Thyroid gland (tissue), 7 donors: Measurements from ENCODE around the genes ATP2A2, GPN3 and PHETA1.

DNA sequence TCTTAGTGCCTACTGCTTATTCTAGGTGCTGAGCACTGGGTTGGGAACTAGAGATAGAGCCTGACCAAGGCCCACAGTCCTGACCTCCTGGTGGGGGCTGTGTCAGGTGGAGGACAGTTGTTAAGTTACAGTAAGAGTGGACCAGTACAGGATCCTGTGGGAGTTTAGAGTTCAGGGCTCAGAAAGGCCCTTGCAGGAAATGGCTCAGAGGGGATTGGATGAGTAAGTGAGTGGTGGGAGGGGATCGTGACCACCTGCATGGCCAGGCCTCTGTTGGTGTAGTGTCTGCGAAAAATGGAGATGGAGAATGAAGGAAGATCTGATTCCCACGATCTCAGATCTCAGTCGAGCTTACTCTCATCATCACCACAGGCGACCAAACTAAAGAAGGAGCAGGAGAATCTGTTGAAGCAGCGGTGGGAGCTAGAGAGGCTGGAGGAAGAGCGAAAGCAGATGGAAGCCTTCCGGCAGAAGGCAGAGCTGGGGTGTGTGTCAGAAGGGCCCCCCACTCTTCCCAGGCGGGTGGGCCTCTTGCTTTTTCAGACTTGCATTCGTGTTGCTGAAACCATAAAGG, 8.2 kb downstream of the TCHP start:
- PRO-cap, 2 experiments = no peak in any of the 2 experiments
- RAMPAGE, long total RNA, 5 experiments = no peak in any of the 5 experiments

DNA sequence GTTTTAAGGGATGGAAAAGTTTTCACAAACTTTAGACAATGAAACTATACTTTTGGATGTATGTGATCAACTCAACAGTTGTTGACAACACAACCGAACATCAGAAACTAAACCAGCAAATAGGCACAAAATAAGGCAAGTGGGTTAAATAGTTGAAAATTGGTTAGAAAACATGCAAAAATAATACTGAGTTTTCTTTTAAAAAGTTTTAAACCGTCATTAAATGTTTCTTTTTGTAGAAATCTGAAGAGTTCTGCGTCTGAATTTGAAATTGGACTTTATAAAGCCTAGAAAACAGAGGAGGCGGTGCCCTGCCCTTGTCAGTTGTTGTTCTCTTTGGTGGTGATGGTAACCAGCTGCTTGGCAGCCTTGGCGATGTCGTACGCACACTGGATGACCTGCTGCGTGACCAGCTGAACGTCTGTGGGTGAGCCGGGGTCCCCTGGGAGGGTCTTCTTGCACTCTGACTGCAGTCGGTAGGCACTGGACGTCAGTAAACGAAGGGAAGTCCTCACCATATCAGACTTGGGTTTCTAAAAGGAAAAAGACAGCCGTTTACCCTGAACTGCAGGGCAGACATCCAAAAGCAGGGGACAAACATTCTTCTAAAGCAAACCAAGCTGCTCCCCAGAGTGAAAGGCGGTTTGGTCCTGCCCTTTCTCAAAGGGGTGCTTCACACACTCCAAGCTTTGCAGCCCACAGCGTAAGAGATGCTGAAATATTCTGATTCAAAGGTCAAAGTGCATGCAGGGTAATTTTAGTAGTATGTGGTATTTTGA, 32.8 kb downstream of the TCHP start:
- PRO-cap, 2 experiments = no peak in any of the 2 experiments
- RAMPAGE, long total RNA, 5 experiments = no peak in any of the 5 experiments

DNA sequence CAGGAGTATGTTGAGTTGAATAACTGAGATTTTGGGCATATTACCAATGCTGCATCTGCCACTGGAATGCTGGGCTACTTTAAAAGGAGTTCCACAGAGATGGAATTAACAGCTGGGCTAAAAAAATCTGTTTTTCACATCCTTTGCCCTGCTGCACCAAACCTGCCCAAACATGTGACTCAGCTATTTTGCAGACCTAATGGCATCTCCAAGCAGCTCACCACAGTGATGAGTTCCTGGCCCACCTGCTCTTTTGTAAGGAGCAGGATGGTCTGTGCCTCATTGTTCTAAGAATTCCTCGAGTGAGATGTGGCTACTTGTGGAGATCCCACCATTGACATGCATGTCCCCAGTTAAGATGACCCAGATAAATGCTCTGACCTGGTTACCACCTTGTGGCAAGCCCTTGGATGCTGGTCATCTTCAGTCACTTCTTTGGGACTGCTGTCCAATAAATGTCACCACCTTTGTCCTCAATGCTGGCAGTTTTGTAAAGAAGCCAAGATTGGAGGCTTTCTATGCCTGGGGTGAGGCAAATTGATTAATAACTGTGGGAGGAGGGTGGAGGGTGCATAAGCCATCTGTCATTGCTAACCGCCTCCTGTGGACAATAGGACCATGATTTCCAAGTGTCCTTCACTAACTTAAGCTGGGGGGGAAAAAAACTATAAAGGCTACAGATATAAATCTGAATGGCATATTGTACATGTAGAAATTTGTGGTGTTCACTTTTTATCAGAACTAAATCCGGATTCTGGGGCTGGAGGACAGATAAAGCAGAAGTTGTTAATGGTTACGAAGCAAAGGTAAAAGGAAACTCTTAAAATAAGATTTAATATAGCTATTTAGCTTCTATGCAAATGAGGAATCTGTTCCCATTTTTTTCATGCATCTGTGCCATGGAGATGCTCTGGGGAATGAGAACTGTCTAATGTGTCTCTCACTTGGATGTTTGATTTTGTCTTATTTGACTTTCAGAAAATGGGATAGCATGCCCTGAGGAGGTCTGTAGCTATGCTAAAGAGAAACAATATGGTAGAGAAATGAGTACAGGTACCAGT, 24.4 kb downstream of the ANKRD13A start:
- PRO-cap, 2 experiments = no peak in any of the 2 experiments
- RAMPAGE, long total RNA, 5 experiments = no peak in any of the 5 experiments

DNA sequence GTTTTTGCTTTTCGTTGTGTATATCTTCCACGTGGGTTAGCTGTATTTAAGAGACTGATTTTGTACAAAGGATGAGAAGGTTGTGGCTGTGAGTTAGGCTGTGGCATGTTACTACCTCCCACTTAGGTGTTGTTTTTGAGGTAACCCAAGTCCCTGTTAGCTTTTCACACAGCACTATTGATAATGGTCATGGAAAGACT, 12.5 kb downstream of the C12orf76 start:
- PRO-cap, 2 experiments = no peak in any of the 2 experiments
- RAMPAGE, long total RNA, 5 experiments = no peak in any of the 5 experiments

- PRO-cap, 2 experiments = no peak in any of the 2 experiments
- RAMPAGE, long total RNA, 5 experiments = no peak in any of the 5 experiments
These were observed 10.5 kb upstream of the ATP2A2 start for GRCh38 chr12:110270259-110271154.

DNA sequence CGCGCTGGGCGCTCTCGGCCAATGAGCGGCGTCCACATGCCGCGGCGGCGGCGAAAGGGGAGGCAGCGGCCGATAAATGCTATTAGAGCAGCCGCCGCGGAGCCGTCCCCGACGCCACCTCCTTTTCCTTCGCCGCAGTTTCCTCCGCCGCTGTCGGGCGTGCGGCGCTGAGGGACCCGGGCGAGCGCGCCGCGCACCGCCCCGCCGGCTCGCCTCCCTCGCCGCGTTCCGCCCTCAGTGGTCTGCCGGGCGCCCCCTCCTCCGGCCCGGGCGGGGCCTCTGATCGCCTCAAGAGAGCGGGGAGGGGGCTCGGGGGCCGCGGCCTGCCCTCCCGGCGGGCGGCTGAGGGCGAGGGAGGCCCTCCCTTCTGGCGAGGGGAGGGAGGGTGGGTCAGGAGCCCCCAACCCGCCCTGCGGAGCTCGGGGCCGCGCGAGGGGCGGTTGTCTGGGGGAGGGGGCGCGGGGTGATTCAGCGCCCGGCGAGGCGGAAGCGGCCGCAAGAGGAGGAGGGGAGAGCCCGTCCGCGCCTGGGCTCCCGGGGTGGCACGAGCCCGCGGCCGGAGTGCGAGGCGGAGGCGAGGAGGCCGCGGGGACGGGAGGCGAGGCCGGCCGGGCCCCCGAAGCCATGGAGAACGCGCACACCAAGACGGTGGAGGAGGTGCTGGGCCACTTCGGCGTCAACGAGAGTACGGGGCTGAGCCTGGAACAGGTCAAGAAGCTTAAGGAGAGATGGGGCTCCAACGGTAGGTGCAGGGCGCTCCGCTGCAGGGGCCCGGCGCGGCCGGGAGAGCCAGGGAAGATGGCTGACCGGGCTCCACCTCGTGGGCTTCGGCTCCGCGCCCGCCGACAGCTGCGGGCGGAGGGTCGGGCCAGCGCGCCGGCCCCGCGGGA, at the start of gene ATP2A2:
ATP2A2 (plus strand) TSS at position 82 of the 890 bp plus-strand sequence.
- PRO-cap, 2 experiments = peak in 2 of 2 experiments; most common plus-strand start position 82 of the sequence (in 2); most common minus-strand start position 229 of the sequence (in 1)
- RAMPAGE, long total RNA, 5 experiments = no peak in any of the 5 experiments

DNA sequence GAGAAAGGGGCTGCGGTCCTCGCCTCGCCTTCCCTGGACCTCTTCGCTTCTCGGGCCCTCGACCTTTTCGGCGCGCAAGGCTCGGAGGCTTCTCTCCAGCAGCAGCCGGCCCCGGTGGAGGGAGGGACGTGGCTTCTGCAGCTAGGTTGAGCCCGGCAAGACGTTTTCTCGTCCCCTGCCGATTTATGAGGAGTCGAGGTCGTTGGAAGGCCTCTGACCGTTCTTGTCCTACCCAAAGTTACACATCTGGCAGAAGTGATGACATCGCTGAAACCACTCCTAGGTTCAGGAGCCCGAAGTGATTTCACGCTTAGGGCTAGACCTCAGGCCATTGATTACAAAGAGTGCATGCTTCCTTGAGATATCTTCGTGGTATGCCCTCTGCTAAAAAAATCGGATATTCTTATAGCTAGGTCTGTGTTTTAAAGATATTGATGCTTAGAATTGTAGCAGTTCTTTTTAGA, 1.0 kb downstream of the ATP2A2 start:
- PRO-cap, 2 experiments = no peak in any of the 2 experiments
- RAMPAGE, long total RNA, 5 experiments = no peak in any of the 5 experiments

DNA sequence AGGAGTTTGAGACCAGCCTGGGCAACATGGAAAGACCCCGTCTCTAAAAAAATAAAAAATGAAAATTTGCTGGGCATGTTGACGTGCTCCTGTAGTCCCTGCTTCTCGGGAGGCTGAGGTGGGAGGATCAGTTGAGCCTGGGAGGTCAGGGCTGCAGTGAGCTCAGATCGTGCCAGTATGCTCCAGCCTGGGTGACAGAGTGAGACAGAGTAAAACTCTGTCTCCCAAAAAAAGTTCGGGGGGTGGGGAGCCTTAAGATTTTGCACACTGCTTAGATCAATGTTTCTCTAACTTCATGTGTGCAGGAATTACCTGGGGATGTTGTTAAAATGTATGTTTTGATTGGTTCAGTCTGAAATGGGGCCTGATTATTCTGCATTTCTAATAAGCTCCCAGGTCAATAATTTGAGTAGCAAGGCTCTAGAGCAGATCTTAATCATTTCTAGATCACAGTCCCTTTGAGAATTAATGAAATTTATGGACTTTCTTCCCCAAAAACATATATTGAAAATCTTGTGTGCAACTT, 31.0 kb downstream of the ATP2A2 start:
- PRO-cap, 2 experiments = no peak in any of the 2 experiments
- RAMPAGE, long total RNA, 5 experiments = no peak in any of the 5 experiments

DNA sequence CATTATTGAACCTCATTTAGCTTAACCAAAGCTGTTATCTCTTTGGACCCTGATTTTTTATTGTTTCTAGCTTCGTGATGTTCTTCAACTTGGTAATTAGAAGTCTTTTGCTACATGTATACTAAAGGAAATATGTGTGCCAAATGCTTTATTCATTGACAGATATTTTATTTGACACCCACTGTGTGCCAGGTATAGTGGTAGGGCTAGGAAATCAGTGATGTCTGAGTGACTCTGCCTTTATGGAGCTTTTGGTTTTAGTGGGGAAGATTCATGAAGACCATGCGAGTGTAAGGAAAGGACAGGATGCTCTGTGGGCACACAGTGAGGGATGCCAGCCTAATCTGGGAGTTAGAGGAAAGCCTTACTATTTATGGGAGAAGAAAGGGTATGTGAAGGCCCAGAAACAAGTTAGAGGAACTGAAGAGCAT, 35.4 kb downstream of the ATP2A2 start:
- PRO-cap, 2 experiments = no peak in any of the 2 experiments
- RAMPAGE, long total RNA, 5 experiments = no peak in any of the 5 experiments

DNA sequence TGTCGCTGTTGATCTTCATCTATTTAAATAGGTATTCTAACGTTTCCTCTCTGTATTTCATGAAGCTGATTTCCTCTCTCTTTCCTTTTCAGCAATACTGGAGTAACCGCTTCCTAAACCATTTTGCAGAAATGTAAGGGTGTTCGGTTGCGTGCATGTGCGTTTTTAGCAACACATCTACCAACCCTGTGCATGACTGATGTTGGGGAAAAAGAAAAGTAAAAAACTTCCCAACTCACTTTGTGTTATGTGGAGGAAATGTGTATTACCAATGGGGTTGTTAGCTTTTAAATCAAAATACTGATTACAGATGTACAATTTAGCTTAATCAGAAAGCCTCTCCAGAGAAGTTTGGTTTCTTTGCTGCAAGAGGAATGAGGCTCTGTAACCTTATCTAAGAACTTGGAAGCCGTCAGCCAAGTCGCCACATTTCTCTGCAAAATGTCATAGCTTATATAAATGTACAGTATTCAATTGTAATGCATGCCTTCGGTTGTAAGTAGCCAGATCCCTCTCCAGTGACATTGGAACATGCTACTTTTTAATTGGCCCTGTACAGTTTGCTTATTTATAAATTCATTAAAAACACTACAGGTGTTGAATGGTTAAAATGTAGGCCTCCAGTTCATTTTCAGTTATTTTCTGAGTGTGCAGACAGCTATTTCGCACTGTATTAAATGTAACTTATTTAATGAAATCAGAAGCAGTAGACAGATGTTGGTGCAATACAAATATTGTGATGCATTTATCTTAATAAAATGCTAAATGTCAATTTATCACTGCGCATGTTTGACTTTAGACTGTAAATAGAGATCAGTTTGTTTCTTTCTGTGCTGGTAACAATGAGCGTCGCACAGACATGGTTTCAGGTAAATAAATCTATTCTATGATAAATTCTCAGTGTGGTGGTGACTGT, 53.0 kb downstream of the ANAPC7 start:
- PRO-cap, 2 experiments = no peak in any of the 2 experiments
- RAMPAGE, long total RNA, 5 experiments = no peak in any of the 5 experiments

- PRO-cap, 2 experiments = peak in 2 of 2 experiments; most common plus-strand start chr12:110468434 (in 1); most common minus-strand start chr12:110468257 (in 2)
- RAMPAGE, long total RNA, 5 experiments = start-site peak on the plus strand in 4 of 5 experiments, at chr12:110468400-110468909 at its widest, 14 to 218 reads per replicate; start-site peak on the minus strand in 3 of 5 experiments, at chr12:110468228-110468247 at its widest, 32 to 47 reads per replicate
These were observed at the start of gene GPN3 for GRCh38 chr12:110467850-110469034. Gene GPN3 (minus strand): TSS chr12:110468257.

DNA sequence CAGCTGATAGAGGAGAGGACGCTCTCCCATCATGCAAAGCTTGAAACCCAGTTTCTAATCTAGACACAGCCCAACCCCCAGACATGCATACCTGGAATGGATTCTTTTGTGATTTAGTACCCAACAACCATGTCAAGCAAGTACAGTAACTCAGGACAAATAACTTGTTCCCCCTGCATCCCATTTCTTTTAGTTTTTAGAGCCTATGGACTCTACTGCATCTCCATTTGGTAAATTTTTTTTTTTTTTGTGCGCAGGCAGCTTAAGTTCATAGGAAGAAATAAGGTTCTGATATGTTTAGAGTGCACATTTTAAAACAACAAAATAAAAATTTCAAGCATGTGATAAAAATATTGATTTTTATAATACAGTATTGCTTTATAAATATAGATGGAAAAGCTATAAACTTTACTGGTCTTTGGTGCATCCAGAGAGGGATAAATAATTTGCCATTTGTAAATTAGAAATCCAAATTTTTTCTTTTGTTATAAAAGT, 31.8 kb downstream of the RAD9B start:
- PRO-cap, 2 experiments = no peak in any of the 2 experiments
- RAMPAGE, long total RNA, 5 experiments = no peak in any of the 5 experiments

DNA sequence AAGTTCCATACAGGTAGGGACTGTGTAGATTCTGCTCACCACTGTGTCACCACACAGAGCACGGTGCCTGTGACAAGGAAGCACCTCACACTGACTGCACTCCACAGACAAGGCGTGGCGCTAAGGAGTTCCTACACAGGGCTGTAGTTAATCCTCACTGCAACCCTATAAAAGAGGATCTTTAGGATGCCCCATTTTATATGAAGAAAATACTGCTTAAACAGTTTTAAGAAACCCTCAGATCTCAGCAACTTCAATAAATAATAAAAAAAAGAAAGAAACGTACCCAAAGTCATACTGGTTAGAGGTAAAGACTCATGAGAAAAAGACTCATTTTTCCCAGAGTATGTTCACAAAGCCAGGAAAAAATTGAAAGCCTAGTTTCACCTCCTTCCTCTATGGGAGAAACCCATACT, 36.9 kb downstream of the RAD9B start:
- PRO-cap, 2 experiments = no peak in any of the 2 experiments
- RAMPAGE, long total RNA, 5 experiments = no peak in any of the 5 experiments

- PRO-cap, 2 experiments = no peak in any of the 2 experiments
- RAMPAGE, long total RNA, 5 experiments = no peak in any of the 5 experiments
These were observed 12.3 kb downstream of the PPTC7 start for GRCh38 chr12:110570899-110571226.

DNA sequence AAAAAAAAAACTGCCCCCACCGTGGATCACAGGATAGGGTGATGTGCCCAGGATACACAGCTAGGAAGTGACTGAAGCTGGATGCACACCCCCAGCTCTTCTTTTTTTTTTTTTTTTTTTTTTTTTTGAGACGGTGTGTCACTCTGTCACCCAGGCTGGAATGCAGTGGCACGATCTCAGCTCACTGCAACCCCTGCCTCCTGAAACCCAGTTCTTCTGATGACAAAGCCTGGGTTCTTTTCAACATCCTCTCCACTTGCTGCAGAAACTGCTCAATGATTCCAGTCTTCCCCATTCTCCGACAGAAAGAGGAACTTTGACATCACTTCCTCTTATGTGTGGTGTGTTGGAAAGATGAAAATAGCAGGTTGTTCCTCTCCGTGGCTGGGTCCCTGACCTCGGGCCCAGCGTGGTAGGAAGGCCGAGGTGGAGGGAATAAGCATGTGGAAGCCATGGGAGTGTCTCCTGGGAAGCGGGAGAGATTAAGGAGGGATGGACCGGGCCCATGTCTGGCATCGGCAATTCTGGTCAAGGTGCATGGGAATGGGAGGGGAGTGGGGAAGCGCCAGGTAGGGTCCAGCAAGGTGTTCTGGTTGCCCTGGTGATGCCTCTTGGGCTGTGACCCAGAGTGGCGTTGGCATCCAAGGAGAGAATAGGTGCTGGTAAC, 136.6 kb downstream of the CUX2 start:
- PRO-cap, 2 experiments = no peak in any of the 2 experiments
- RAMPAGE, long total RNA, 5 experiments = no peak in any of the 5 experiments

DNA sequence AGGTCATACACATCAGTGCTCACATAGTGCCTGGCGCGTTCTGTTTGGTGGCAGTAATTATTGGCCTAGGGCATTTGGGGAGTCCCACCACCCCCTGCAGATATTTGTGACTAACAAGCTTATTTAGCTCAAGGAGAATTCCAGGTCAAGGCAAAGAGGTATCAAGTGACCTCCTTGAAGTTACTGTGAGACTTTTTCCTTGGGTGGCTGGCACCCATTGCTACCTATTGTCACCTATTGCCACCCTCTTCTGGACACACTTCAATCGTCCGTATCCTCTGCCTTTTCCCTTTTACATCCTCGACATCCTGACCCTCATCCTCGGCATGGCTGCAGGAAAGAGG, 149.7 kb downstream of the CUX2 start:
- PRO-cap, 2 experiments = no peak in any of the 2 experiments
- RAMPAGE, long total RNA, 5 experiments = no peak in any of the 5 experiments

DNA sequence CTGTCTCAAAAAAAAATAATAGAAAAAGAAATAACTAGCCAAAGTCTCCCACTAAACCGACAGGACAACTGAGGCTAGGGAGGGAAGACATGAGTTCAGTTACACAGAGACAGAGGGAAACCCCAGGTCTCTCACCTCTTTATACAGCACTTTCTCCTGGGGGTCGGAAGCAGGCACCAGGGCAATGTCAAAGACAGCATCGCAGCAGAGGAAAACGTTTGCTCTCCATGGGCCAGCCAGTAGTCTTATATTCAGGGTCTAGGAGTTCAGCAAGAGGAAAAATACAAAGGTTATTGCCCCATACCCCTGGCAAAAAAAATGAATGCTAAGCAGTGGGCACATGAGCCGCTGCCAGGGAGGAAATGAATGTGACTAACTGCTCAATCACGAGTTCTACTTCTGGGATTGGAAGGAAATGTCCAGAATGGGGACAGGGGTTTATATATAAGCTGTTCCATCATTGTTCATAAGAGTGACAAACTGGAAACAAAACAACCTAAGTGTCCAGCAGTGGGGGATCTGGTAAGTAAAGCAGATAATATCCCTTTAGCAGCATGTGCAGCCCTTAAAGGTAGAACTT, 54.0 kb downstream of the PHETA1 start:
- PRO-cap, 2 experiments = peak in 1 of 2 experiments; most common plus-strand start position 470 of the sequence (in 1); most common minus-strand start position 253 of the sequence (in 1)
- RAMPAGE, long total RNA, 5 experiments = no peak in any of the 5 experiments

GRCh38 chr12:111368866-111369332, at the start of gene PHETA1:
Gene PHETA1 (minus strand): TSS chr12:111369095.
- PRO-cap, 2 experiments = peak in 2 of 2 experiments; most common plus-strand start chr12:111369264 (in 2); most common minus-strand start chr12:111369028 (in 1)
- RAMPAGE, long total RNA, 5 experiments = no peak in any of the 5 experiments

GRCh38 chr12:111406276-111406443, 437 bp downstream of the SH2B3 start:
- PRO-cap, 2 experiments = no peak in any of the 2 experiments
- RAMPAGE, long total RNA, 5 experiments = no peak in any of the 5 experiments

DNA sequence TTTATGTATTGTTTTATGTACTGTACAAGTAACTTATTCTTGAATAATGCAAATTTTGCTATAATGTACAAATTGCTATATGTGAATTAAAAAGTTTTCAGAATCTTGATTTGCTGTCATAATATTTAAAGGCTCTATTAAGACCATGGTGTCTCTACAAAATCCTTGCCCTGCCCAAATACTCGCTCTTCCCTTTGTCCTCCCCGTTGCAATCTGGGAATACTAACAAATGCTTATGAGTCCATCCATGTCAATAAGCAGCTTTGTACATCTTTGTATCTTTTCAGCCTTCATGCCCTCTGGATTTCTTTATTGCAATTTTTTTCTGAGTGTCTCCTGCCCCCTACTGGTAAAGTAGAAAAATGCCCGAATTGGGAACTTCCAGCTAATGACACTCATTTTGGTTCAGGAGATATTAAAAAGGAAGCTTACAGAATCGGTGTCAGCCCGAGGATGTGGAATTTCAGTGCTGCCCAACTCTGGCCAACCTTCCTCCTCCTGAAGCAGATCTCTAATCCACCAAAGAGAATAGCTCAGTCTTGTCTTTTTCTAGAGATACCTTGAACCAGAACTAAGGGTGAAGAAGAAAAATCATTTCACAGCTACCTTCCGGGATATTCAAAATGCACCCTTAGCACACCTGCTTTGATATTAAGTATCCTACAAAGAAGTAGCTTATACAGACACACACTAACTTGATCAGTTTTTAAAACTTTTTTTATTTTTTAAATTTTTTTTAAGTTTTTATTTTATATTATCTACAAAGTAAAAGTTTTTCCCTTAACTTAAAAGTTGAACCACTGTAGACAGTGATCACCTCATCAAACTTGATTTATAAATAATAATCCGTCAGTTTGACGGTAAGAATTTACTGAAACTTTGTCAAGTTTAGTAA, 46.0 kb downstream of the SH2B3 start:
- PRO-cap, 2 experiments = no peak in any of the 2 experiments
- RAMPAGE, long total RNA, 5 experiments = no peak in any of the 5 experiments